ENCODE measurements around a stretch of chr16.

- PRO-cap: no peak
These were observed 64.0 kb downstream of the COG7 start for GRCh38 chr16:23388920-23389454.

DNA sequence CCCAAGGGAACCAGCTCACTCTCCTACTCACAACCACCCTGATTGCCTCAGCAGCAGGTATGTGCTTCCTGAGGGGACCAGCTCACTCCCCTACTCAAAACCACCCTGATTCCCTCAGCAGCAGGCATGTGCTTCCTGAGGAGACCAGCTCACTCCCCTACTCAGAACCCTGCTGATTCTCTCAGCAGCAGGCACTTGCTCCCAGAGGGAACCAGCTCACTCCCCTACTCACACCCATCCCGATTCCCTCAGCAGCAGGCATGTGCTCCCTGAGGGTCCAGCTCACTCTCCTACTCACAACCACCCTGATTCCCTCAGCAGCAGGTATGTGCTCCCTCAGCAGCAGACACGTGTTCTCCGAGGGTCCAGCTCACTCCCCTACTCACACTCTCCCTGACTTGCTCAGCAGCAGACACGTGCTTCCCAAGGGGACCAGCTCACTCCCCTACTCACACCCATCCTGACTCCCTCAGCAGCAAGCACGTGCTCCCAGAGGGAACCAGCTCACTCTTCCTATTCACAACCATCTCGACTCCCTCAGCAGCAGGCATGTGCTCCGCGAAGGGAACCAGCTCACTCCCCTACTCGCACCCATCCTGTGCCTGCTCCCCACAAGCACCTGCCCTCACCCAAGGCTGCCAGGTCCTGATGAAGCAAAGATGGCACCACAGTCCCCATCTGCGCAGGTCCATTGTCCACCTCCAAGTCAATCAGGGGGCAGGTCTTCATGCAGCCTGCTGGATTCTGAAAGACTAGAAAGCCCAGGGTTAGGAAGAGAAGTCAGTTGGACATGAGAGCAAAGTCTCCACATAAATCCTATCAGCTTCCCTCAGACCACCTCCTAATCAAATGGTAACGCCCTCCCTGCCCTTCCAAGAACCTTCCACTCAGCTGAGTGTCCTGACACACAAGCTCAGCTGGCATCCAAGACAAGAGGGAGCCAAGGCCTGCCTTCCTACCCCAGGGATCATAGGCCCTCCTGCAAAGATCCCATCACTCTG, 26.4 kb upstream of the COG7 start:
- PRO-cap: no peak

GRCh38 chr16:23486353-23487035, 23.8 kb downstream of the GGA2 start:
- PRO-cap: no peak

DNA sequence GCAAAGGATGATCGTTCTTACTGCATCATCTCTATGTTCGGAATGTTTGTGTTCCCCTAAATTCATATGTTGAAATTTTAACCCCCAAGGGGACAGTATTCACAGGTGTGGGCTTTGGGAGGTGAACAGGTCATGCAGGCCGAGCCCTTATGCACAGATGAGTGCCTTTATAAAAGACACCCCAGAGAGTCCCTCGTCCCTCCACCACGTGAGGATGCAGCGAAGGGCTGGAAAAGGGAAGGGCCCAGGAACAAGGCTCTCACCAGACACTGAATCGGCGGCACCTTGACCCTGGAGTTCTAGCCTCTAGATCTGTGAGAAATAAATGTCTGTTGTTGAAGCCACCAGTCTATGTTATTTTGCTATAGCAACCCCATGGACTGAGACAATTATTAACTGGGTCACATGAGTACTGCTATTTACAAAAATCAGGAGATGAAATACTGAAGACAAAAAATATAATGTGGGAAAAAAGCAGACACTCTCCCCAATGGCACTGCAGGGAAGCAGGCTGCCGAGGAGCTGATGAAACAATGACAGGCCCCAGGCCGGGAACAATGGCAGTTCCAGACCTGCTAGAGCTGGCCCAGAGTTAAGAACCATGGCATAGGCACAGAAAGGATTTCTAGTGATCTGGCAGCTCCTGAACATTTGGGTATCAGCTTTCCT, 17.7 kb upstream of the GGA2 start:
- PRO-cap: no peak

- PRO-cap: no peak
These were observed 13.4 kb downstream of the UBFD1 start for GRCh38 chr16:23570664-23571676.

GRCh38 chr16:23669888-23670785, 8.6 kb upstream of the PLK1 start:
- PRO-cap: no peak

DNA sequence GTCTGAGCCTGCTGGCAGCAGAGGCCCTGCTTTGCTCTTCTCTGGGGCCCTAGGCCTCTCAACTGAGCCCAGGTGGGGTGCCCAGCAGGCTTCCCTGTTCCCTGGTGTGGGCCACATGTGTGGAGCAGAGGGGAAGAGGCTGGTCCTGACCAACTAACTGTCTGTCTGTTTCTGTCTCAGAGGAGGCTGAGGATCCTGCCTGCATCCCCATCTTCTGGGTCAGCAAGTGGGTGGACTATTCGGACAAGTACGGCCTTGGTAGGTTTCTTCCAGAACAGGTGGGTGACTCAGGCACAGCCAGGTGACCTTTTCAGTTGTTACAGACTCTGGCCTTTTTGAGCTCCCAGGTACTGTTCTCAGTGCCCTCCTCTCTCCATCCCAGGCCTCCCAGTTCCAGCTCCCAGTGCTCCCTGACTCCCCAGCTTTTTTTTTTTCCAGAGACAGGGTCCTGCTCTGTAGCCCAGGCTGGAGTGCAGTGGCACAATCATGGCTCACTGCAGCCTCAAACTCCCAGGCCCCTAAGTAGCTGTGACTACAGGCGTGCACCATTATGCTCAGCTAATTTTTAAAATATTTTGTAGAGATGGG, 9.9 kb downstream of the PLK1 start:
- PRO-cap: no peak

- PRO-cap: no peak
These were observed 11.3 kb downstream of the PLK1 start for GRCh38 chr16:23689981-23690473.

GRCh38 chr16:23694644-23695535, 16.2 kb downstream of the PLK1 start:
- PRO-cap: no peak

GRCh38 chr16:23700468-23700886, 12.5 kb downstream of the ERN2 start:
- PRO-cap: no peak

DNA sequence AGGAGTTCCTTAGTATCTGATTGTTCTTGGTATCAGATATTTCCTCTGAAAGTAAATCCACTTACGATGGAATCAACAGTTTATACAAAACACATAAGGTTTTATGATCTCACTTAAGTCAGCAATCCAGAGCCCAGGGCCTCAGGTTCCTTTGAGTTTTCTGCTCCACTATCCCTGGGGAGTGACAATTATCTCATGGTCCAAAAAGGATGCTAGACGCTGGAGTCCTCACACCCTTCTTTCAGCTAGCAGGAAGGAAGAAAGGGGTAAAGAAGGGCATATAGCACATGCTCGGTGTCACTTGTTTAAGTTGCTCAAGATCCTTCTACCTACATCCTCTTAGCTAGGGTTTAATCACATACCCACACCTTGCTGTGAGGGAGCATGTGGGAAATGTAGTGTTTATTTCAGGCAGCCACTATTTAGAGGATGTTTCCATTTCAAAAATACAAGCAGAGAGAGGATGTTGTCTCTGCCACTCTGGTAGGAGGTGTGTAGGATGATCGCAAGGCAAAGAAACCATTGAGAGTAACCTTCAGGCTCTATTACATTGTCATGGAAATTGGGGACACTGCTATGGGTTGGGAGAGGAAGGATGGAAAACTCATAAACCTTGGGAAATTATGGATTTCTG, 4.5 kb downstream of the PRKCB start:
- PRO-cap: no peak

DNA sequence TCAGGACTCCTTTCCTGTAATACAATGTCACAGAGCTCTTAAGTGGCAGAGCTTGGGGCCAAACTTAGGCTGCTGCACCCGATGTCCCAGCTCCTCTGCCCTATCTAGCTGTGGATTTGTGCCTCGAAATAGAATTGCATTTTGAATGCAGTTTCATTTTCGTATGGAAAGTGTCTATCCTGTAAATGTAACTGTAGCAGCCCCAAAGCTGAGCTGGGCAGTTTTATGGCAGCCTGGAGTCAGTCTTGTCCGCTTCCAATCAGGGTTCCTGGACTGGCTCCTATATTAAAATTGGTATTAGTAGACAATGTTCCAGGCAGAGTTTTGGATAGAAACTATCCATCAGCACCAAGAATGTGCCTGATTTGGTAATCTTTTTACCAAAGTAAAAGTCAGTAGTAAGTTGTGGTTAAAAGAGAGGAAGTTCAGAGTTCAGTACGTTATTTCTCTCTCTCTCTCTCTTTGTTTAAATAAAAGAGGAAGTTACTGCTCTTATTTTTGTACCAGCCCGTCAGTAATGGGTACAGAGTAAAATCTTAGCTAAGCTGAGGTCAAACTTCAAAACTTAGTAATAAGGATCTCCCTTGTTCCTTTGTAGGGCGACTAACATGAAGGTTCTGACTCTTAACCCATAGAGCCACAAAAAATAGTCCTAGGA, 27.8 kb downstream of the PRKCB start:
- PRO-cap: no peak

- PRO-cap: no peak
These were observed 65.7 kb downstream of the PRKCB start for GRCh38 chr16:23901114-23902239.

GRCh38 chr16:24568701-24569112, 29.3 kb downstream of the RBBP6 start:
- PRO-cap: no peak

- PRO-cap: no peak
These were observed 70.6 kb downstream of the RBBP6 start for GRCh38 chr16:24609565-24610738.

GRCh38 chr16:24731634-24732591, 2.5 kb downstream of the TNRC6A start:
- PRO-cap: no peak

DNA sequence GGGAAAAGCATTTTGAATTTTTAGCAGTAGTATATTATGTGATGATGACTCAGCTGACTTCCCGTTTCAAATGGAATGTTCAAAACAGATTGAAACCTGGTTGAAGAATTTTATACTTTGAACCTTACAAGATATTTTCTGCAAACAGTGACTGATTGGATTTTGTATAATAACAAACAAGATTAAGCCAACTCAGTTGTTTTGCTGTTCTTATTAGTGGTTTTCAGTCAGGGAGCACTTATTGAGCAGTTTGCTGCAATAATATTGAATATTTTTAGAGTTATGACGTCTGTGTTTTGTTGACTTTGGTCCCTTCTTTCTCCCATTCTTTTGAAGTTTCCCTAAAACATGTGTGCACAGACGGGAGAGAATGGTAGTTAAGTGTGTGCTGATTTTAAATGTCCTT, 8.1 kb downstream of the TNRC6A start:
- PRO-cap: no peak

GRCh38 chr16:24795594-24796753, 49.8 kb upstream of the SLC5A11 start:
- PRO-cap: no peak

DNA sequence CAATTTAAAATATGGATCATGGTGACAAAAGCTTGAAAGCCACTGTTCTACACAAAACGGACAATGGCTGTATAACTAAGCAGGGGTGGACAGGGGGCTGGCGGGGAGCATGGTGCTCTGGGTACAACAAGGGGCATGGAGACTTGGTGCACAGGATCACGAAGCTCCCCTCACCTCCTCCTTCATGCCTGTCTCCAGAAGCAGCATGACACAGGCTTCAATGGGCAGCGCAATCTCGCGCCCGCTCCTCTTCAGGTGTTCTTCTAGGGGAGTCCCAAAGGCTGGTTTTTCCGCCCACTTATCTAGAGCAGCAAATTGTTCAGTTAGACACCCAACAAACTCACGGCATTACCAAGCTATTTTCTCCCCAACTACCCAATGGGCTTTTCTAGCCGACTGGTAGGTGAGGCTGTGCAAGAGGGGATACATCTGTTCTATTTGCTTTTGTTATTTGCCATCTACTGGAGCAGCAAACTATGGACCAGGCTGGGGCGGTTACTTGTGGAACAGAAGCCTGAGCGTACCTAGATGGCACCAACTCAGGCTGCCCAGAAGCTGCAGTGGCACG, 60.7 kb downstream of the ARHGAP17 start:
- PRO-cap: no peak

DNA sequence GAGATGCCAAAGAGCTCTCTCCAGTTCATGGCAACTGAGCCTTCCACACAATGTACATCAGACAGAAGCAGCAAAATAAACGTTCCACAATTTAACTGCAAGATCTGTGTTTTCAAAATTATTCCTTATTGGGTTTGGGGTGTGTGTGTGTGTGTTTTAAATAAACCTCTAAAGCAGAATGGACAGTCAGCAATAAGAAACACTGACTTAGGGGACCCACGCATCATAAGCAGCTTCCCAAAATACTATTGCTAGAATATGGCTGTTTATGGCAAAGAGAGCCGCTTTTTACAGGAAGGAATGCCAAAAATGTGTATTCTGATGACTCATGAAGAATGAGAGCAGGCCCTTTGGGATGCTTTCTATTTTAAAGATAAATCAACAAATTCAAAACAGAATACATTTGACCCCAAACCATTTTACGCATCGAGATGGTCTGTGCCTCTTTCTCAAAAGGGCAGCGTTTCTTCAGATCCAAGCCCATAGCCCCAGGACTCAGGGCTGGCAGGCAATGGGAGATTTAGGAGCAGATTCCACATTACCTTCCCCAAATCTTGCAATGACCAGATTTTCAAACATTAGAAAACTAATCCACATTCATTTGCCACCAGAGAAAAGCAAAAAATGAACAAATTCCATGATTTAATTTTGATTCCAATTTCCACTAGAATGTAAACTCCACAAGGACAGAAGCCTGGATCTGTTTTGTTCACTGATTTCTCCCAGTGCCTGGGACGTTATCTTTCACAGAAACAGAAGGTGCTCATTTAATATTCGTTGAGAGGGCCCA, 37.4 kb downstream of the ARHGAP17 start:
- PRO-cap: no peak

Data from ureter (tissue), 1 donor.